SUDHL5 (cell line): ENCODE data around the gene SLC10A6.

- PRO-cap: no peak
Observed at GRCh38 chr4:85542879-85543412, 68.0 kb downstream of the ARHGAP24 start.

GRCh38 chr4:85825828-85826558, 351.0 kb downstream of the ARHGAP24 start:
- PRO-cap: no peak

- PRO-cap: no peak
Observed at GRCh38 chr4:85864450-85864671, 389.4 kb downstream of the ARHGAP24 start.

DNA sequence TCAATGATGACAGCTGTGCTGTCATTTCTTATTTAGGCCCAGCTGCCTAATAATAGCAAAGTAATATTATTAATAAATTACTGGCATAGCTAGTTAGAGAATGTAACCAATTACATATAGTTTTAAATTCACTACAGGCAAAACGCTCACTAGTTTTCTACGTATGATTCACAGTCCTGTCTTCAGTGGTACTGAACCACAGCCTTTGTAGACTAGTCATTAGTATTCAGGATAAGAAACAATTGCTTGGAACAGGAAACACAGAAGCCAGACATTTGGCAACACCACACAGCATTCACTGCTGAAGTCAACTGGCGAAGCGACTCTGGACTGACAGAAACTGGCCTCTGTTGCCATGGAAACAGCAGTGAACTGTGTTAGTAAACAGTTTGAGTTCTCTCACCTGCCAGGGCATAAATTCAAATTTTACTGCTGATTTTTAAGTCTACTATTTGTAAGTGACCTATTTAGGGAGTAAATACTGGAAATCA, 57.7 kb downstream of the MAPK10 start:
- PRO-cap: no peak

- PRO-cap: no peak
Observed at GRCh38 chr4:86593689-86594264, 338 bp upstream of the PTPN13 start.

DNA sequence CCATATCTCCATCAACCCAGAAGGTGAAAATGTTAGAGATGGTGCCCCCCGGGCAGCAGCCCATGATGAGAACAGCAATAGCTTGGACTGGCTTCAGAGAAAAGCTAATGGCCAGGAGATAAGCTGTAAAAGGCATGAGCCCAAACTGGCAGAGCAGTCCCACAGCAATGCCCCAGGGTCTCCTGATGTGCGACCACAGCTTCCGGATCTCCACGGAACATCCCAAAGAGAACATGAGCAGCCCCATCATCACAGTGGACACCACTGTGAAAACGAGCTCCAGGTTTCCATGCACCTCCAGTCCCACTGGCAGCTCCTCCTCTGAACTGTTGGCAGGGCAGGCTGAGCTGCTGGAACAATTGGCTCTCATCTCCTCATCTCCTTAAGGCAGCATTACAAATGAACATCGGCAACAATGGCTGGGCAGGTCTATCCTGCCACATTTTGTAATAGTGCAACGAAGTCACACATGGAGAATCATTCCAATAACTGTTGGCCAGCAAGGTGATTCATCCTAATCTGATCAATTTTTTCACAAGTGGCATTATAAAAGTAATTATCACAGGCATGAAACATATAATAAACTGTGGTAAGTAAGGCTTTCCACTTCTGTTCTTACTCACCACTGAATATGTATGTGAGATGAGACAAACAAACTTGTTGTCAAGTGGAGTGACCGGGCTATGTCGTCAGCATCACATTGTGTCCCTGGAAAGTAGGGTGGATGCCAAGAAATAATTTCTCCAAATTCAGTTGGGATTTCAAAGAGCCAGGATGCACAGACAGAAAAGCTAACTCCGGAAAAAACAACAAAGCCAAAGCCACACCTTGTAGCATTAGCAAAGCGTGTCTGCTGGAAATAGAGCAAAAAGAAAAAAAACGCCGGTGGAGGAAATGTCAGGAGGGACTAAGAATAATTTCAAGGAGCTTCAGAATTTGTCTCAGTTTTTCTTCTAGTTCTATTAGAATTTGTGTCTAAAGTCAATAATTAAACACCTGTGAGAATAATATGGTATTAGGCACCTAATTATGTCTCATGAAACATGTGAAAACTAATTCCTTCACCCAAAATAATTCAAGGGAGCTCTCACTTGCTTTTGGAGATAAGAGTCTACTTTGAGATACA, at the start of gene SLC10A6:
Gene SLC10A6 (minus strand): TSS at position 639 of the 1,126 bp plus-strand sequence.
- PRO-cap: no peak

- PRO-cap: no peak
Observed at GRCh38 chr4:86849872-86850172, 638 bp upstream of the SLC10A6 start.

DNA sequence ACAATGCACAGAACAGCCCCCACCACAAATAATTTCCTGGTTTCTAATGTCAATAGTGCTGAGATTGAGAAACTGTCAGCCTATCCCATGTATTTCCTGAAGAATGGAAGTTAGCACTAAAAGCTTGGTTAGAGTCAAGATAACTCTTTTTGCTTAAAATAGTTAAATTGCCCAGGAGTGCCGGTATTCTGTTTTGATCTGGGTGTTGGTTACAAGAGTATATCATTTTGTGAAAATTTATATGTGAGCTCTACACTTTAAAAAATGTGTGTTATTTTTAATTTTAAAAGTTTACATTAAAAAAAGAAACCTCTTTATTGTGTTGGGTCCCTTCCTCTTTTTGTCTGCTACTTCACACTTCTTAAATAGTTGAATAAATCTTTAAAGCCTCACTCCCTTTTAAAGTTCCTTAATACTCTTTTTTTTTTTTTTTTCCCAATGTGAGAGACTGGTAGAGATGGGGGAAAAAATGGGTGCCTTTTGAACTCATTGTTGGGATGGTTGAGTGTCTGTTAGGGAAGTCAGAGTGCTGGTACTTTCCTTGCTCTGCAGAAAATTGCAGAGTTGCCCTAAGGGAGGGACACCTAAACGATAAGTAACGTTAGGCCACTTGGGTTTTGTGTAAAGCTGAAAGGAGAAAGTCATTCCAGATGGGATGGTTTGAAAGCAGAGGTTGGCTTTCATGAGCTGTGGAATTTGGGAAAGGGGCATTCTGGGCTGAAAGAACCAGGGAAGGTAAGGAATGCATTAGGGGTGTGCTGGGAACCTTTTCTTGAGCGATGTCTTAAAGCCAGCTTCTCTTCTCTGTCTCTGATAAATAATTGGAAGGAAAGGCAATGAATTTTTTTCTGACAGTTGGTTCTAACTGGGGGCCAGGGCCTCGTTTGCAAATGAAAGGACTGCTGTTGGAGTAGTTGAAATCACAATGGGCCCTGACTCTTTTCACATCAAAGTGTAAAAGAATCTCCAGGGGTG, 24.6 kb downstream of the AFF1 start:
- PRO-cap: no peak

GRCh38 chr4:87044496-87045416, 109.9 kb downstream of the AFF1 start:
- PRO-cap: no peak

DNA sequence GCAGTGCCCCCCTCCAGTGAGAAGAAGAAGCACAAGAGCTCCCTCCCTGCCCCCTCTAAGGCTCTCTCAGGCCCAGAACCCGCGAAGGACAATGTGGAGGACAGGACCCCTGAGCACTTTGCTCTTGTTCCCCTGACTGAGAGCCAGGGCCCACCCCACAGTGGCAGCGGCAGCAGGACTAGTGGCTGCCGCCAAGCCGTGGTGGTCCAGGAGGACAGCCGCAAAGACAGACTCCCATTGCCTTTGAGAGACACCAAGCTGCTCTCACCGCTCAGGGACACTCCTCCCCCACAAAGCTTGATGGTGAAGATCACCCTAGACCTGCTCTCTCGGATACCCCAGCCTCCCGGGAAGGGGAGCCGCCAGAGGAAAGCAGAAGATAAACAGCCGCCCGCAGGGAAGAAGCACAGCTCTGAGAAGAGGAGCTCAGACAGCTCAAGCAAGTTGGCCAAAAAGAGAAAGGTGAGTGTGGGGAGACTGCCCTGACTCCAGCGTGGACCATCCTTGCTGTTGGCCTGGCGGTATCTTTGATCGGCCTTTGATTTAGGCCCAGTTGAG, 105.5 kb downstream of the KLHL8 start:
- PRO-cap: no peak

- PRO-cap: no peak
Observed at GRCh38 chr4:87120347-87121230, 99.8 kb downstream of the KLHL8 start.

DNA sequence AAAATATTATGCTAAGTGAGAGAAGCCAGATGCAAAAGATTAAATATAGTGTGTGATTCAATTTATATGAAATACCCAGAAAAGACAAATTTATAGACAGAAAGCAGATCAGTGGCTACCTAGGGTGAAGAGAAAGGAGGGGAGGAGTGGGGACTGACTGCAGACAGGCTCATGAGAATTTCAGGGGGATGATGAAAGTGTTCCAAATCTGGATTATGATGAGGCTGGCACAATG, 69.1 kb downstream of the KLHL8 start:
- PRO-cap: no peak

DNA sequence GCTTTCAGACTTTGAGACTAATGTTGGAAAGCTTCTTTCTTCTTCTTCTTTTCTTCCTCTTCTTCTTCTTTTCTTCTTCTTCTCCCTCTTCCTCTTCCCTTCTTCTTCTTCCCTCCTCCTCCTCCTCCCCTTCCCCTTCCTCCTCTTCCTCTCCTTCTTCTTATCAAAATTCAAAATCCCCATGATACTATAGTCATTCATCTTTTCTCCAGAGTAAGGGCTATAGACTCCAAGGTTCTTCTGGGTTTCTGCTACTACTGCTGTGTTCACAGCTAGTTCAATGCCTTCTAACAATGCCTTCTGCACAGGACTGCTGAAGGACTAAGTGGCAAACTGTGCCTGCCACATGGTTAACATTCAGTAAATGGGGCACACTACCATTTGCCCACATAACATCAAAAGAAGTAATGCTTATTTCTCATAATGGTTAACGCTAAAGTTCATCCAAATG, 11.8 kb upstream of the HSD17B13 start:
- PRO-cap: no peak

GRCh38 chr4:87423502-87424207, 1.3 kb downstream of the NUDT9 start:
- PRO-cap: no peak

DNA sequence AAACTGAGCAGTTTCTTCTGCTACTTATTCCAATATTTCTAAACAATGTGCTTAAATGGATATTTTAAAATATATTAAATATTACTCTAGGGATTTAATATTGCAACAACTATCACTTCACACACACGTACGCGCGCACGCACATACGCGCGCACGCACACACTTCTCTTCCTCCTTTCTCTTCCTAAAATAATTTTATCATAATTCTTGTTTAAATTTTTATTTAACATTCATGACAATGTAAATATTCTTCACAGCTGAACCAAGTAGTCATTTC, 28.6 kb downstream of the SPARCL1 start:
- PRO-cap: no peak

GRCh38 chr4:87507033-87507977, 21.9 kb downstream of the SPARCL1 start:
- PRO-cap: no peak

- PRO-cap: no peak
Observed at GRCh38 chr4:87912450-87913127, 62.9 kb upstream of the SPP1 start.

- PRO-cap: no peak
Observed at GRCh38 chr4:88042996-88043805, 35.8 kb downstream of the PKD2 start.

DNA sequence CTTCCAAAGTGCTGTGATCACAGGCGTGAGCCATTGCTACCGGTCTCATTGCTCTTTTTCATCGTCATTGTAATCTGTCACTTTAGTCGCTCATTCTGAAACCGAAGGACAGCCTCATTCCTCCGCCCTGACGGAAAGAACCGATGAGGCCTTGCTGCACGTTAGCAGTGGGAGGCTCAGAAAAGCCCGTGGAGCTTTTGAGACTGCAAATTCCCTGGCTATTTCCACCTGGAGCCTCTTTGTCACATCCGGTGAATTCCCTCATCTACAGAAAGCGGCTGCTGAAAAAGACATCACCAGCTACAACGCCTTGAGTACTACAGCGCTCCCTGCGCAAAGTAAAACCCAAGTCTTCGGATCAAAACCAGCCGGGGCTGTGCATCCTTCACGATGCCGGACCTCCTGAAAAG, 996 bp downstream of the PPM1K start:
- PRO-cap: no peak

- PRO-cap: no peak
Observed at GRCh38 chr4:88382538-88383195, 4.0 kb downstream of the HERC6 start.